Right lobe of liver (tissue), 4 donors: Measurements from ENCODE around the gene KDM5A.

DNA sequence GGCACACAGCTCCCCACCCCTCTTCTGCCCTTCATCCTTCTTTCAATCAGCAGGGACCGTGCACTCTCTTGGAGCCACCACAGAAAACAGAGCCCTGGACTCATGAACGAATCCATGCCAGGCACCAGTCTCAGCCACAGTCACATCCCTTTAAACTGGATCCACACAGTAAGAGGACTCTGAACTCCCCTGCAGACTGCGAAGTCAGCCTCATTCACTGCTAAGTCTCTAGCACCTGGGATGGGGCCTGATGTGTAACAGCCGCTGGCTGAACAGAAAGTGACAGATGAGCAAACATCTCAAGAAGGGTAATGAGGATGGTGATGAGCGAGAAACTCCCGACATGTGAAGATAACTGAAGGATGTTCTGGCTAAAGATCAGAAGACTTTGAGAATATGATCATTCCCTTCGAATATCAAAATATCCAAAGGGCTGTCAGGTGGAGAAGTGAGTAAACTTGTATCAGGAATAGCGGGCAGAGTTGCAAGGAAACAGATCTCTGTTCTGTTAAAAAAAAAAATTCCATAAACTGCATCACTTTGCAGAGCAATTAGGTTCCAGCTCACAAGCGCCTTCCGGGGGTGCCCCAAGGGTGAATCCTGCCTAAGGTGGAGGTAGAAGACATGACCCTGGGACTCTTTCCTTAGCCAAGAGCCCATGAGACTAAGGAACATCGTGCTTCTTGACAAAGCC lies 45.7 kb upstream of the IQSEC3 start:
- PRO-cap, 4 experiments: no peak in any of the 4 experiments
- RAMPAGE, long total RNA, 2 experiments: no peak in any of the 2 experiments

- PRO-cap, 4 experiments: no peak in any of the 4 experiments
- RAMPAGE, long total RNA, 2 experiments: no peak in any of the 2 experiments
Observed at GRCh38 chr12:76257-76603, 9.7 kb downstream of the IQSEC3 start.

DNA sequence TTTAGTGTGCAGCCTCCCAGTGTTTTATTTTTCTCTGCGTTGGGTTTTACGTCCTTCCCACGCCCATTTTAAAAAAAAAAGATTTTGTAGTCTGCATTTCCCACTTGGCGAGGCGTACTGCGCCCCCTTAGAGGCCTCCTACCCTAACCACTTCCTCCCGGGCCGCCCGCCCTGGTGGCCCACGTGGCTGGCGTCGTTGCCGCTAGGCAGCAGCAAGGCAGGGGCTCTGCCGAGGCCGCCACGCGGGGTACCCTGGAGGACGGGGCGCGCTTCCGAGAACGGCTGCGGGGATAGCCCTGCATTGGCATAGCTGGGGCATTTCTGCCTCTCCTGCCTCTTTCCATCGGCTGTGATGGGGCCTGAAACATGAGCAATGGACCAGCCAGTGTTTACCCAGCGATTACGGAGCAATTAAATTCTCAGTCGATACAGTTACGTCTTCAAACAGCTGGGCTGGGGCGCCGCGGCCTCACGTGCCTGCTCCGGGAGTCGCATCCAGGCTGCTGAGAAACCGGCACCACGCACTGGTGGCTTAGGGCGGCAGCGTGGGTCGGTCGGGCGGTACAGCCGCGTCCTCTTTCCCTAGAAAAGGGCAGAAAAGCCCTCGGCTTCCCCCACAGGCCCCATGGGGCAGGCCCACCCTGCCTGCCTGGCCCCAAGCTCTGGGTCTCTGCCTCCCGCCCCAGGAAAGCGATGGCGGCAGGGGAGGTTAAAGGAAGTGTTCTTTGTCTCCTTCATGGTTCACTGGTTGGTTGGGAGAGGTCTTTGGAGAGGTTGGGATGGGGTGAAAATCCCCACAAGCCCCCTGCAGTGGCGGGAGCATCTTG lies 38.1 kb downstream of the IQSEC3 start:
- PRO-cap, 4 experiments: no peak in any of the 4 experiments
- RAMPAGE, long total RNA, 2 experiments: no peak in any of the 2 experiments

GRCh38 chr12:174686-175063 lies 39.3 kb downstream of the SLC6A12 start:
- PRO-cap, 4 experiments: no peak in any of the 4 experiments
- RAMPAGE, long total RNA, 2 experiments: no peak in any of the 2 experiments

DNA sequence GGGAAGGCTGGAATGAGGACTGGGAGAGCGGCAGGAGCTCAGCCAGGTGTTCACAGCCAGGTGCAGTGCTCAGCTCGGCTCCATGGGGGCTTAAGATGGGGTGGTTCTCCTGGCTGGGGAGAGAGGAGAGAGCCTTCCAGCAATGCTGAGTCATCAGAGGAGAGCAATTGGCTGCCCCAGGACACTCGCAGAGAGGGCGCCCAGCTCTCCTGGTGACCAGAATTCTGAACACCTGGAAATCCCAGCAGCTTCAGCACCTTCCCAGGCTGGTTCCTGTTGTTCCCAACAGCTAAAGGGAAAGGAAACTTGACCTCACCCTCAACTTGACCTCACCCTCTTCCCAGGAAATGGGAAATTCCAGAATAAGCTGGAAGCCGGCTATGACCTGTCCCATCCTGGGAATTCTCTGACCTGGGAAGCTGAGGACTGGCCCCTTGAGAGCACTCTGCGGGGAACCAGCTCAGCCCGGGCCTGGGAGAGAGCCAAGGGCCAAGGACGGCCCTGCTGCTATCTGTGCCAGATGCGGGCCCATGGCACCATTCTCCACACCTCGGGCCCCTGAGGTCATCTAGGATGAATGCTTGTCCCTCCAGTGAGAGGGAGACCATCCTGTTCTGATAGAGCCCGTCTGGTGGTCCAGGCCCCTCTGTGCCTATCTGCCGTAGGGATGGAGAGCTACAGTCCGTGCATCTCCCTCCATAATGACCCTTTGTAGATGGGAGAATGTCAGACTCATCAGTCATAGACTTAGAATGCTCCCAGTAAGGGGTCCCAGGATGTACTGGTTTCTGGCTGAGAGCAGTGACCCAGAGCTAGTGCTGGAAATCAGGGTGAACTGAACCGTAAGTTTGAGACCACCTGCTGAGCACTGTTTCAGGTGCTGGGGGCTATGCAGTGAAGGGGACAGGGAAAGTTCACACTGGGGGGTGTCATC lies 34.4 kb downstream of the SLC6A12 start:
- PRO-cap, 4 experiments: no peak in any of the 4 experiments
- RAMPAGE, long total RNA, 2 experiments: no peak in any of the 2 experiments

GRCh38 chr12:182007-183035 lies 31.6 kb downstream of the SLC6A12 start:
- PRO-cap, 4 experiments: peak in 1 of 4 experiments; most common minus-strand start chr12:182408 (in 1)
- RAMPAGE, long total RNA, 2 experiments: no peak in any of the 2 experiments

DNA sequence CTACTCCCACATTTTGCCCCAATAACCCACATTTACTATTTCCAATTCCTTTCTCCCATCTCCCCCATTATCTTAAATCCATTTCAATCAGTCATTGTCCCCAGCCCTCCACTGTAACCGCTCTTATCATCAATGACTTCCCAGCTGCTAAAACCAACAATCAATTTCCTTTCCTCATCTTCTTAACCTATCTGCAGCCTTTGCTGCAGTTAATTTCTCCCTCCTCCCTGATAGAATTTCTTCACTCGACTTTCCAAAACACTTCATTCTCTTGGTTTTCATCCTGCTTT lies 8.4 kb downstream of the SLC6A13 start:
- PRO-cap, 4 experiments: no peak in any of the 4 experiments
- RAMPAGE, long total RNA, 2 experiments: no peak in any of the 2 experiments

DNA sequence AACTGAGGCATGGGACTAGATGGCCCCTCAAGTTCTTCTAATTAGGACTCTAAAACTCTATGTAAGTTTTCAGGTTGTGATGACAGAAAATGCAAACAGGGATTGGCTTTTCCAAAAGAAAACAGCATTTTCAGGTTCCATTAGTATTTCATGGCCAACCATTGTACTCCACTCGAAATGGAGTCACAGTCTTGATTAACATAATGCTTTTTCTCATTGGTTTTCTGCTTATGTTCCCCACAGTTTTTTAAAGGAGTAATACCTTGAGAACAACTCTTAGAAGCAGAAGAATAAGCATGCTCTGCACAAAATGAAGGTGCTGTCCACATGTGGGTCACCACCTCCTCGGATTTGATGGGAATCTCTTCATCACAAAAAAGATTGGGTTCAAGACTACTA lies 34.1 kb upstream of the SLC6A13 start:
- PRO-cap, 4 experiments: no peak in any of the 4 experiments
- RAMPAGE, long total RNA, 2 experiments: no peak in any of the 2 experiments

DNA sequence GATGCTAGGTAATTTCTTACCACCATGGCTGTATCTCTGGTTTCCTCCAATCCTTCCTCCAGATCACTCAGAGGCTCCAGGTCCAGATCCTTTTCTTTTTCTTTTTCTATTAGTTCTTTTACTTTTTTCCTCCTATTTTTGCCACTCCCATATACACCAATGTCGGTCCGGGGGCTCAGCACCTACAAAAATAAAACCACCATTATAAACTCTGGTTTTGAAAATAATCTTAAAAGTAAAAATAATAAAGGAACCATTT lies 47.1 kb upstream of the SLC6A13 start:
- PRO-cap, 4 experiments: no peak in any of the 4 experiments
- RAMPAGE, long total RNA, 2 experiments: no peak in any of the 2 experiments

DNA sequence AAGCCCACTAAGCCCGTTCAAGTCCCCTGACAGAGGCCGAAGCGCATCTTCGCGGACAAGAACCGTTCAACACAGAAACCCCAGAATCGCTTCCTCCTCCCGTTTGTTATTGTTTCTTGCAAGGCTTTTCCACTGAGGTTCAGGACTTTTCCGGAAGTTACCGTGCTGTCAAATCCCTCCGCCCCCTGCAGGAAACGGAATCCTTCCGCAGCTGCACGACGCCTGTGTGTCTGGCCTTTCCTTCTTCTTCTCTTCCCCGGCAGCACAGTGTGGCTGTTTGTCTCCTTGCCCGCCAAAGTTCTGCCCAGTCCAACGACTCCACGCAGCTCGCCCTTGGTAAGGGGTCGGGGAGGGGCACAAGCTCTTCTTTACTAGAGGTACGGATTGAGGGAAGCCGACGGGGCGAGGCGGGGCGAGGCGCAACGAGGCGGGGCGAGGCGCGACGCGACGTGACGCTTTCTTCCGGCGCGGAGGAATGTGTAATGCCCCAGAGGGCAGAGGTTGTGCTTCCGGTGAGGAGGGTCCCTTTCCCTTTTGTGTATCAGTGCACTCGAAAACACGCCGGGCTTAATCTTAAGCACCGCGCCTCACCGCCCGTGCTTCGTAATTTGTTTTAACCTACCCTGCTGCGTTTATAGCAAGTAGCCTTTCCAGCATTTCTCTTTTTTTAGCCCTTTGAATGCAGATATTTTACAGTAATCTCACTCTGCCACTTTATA lies at the start of gene KDM5A:
TSS of gene KDM5A (minus strand) at position 170 of the 719 bp plus-strand sequence.
- PRO-cap, 4 experiments: peak in 4 of 4 experiments; most common plus-strand start position 200 of the sequence (in 4); most common minus-strand start position 302 of the sequence (in 4)
- RAMPAGE, long total RNA, 2 experiments: start-site peak on the minus strand in 1 of 2 experiments, centred at positions 137 to 410 of the sequence, 68 to 105 reads per replicate

DNA sequence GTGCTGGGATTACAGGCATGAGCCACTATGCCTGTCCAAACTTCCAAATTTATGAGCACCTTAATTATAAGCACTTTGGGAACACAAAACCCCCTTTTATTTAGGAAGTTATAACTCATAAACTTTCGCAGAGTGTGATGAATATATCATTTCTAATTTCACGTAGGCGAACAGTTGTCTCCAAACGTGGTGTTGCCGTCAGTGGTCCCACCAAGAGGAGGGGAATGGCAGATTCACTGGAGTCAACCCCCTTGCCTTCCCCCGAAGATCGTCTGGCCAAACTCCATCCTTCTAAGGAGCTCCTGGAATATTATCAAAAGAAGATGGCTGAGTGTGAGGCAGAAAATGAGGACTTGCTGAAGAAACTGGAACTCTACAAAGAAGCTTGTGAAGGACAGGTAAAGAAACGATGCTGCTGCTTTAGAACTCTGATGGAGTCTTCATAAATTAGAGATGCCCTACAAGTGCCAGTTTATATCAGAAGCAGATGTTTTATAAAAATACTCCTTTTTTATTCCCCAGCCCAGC lies 10.2 kb downstream of the CCDC77 start:
- PRO-cap, 4 experiments: no peak in any of the 4 experiments
- RAMPAGE, long total RNA, 2 experiments: no peak in any of the 2 experiments

GRCh38 chr12:460629-461380 lies 1.1 kb downstream of the B4GALNT3 start:
- PRO-cap, 4 experiments: no peak in any of the 4 experiments
- RAMPAGE, long total RNA, 2 experiments: no peak in any of the 2 experiments

DNA sequence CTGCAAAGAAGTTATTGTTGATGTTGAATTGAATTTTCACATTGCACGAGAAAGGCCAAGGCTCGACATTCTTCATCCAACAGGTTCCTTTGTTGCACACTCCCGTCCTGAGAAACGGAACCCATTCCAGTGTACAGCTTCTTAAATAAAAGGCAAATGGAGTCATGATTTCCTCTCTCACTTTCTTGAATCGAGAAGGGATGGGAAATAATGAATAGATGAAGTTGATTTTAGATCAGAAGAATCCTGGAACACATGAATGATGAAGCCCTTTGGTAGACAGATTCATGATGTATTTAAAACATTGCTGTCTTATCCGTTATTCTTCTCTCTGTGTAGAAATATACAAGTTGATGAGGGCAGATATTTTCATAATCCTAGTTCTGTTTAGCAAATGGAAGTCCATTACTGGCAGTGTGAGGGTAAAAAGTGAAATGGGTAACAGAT lies 17.7 kb downstream of the B4GALNT3 start:
- PRO-cap, 4 experiments: no peak in any of the 4 experiments
- RAMPAGE, long total RNA, 2 experiments: no peak in any of the 2 experiments

GRCh38 chr12:538473-538998 lies 78.8 kb downstream of the B4GALNT3 start:
- PRO-cap, 4 experiments: no peak in any of the 4 experiments
- RAMPAGE, long total RNA, 2 experiments: no peak in any of the 2 experiments

- PRO-cap, 4 experiments: no peak in any of the 4 experiments
- RAMPAGE, long total RNA, 2 experiments: no peak in any of the 2 experiments
Observed at GRCh38 chr12:538999-539599, 79.4 kb downstream of the B4GALNT3 start.

GRCh38 chr12:568074-568764 lies 95.0 kb downstream of the NINJ2 start:
- PRO-cap, 4 experiments: no peak in any of the 4 experiments
- RAMPAGE, long total RNA, 2 experiments: no peak in any of the 2 experiments

GRCh38 chr12:643527-644134 lies 19.6 kb downstream of the NINJ2 start:
- PRO-cap, 4 experiments: peak in 4 of 4 experiments; most common plus-strand start chr12:643595 (in 1); most common minus-strand start chr12:643629 (in 4)
- RAMPAGE, long total RNA, 2 experiments: start-site peak on the minus strand in 2 of 2 experiments, at chr12:643618-643911 at its widest, 17 to 134 reads per replicate

DNA sequence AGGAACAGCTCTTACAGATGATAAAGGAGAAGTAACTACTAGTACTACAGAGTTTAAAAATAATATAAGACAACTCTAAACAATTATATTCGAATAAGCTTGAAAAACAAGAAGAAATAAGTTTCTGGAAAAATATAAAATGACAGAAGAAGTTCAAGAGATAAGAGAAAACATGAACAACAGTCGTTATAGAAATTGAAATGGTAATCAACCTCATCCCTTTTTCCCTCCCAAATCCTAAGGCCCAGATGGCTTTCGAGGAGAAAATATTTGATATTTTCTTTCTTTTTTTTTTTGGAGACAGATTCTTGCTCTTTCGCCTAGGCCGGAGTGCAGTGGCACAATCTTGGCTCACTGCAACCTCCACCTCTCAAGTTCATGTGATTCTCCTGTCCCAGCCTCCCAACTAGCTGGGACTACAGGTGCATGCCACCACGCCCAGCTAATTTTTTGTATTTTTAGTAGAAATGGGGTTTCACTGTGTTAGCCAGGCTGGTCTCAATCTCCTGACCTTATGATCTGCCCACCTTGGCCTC lies 133.8 kb downstream of the ERC1 start:
- PRO-cap, 4 experiments: peak in 3 of 4 experiments; most common plus-strand start position 285 of the sequence (in 3)
- RAMPAGE, long total RNA, 2 experiments: no peak in any of the 2 experiments

- PRO-cap, 4 experiments: peak in 1 of 4 experiments; most common minus-strand start chr12:1289937 (in 1)
- RAMPAGE, long total RNA, 2 experiments: no peak in any of the 2 experiments
Observed at GRCh38 chr12:1289786-1290308, 298.8 kb downstream of the ERC1 start.

- PRO-cap, 4 experiments: no peak in any of the 4 experiments
- RAMPAGE, long total RNA, 2 experiments: no peak in any of the 2 experiments
Observed at GRCh38 chr12:1518529-1519413, 75.6 kb downstream of the FBXL14 start.